Panc1 (cell line): ENCODE measurements around the genes TROAP, DNAJC22, SPATS2 and PRPF40B.

GRCh38 chr12:49189435-49189982 is 629 bp upstream of the TUBA1A start:
- RRBS, 2 experiments, result no CpG with 5 or more reads among the region's 10 CpGs

- RRBS, 2 experiments, result under 1 to 5% methylated on average over 19 to 23 of the region's 72 CpGs
Measured at GRCh38 chr12:49322798-49323802, at the start of gene TROAP. TROAP (plus strand) TSS chr12:49323255.

- RRBS, 2 experiments, result 1 to 19% methylated on average over 18 to 26 of the region's 88 CpGs
Measured at GRCh38 chr12:49344641-49345903, 1.6 kb upstream of the DNAJC22 start.

GRCh38 chr12:49346552-49347092 is at the start of gene DNAJC22:
DNAJC22 (plus strand) TSS chr12:49346888.
- RRBS, 2 experiments, result under 1 to 3% methylated on average over 5 of the region's 43 CpGs

DNA sequence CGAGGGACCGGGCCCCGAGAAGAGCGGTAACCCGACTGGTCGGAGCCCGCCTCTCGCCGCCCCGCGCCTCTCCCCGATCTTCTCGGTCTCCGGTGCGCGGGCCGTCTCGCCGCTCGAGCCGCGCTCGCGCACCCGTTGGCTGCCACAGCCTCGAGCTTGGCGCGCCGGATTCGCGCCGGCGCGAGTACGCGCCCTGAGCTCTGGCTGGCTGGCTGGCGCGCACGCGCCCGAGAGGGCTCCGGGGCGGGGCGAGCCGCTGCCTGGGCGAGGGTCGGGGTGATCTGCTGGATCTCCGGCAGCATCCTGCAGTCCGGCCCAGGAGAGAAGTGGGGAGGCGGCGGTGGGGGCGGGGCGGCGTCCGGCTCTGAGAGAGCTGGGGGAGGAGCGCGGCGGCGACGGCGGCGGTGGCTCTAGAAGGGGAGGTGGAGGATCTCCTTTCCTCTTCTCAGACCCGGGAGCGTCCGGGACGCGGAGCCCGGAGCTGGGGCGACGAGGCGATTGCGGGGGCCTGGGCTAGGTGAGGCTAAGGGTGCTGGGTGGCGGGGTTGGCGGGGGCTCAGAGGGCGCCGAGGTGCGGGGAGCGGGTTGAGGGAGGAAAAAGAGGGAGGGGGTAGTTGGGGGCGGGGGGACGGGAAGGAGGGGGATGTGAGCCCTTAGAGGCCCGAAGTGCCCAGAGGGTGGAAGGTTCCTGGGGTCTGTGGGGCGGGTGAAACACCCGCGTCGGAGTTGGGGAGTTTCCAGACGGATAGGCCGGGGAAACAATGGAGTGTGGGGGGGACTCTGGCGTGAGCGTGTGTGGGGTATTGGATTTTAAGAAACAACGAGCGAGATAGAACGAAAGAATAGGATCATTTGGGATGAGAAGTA is at the start of gene SPATS2:
SPATS2 (plus strand) TSS at position 392 of the 867 bp plus-strand sequence.
- RRBS, 2 experiments, result 1 to 4% methylated on average over 54 of the region's 92 CpGs

- RRBS, 2 experiments, result 87% methylated on average over 3 of the region's 31 CpGs; no CpG with 5 or more reads in 1 of the 2 experiments
Measured at GRCh38 chr12:49389147-49389736, 22.0 kb downstream of the SPATS2 start.

DNA sequence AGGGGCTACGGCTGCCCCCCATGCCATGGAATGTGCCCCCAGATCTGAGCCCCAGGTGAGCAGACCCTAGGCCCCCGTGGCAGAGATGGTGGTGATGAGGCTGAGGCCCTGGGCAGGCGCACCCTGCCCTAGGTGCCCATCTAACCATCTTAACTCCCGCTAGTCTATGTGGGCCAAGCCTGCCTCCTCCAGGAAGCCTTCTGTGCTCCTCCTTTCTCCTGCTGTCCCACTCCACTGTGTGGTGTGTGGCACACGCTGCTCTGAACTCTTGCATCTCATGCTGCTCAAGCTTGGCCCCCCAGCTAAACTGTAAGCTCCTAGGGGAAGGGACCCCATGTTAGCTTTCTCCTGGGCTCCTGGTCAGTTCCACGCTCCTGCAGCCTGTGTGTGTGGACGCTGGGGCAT is 12.0 kb downstream of the MCRS1 start:
- RRBS, 2 experiments, result no CpG with 5 or more reads among the region's 7 CpGs

DNA sequence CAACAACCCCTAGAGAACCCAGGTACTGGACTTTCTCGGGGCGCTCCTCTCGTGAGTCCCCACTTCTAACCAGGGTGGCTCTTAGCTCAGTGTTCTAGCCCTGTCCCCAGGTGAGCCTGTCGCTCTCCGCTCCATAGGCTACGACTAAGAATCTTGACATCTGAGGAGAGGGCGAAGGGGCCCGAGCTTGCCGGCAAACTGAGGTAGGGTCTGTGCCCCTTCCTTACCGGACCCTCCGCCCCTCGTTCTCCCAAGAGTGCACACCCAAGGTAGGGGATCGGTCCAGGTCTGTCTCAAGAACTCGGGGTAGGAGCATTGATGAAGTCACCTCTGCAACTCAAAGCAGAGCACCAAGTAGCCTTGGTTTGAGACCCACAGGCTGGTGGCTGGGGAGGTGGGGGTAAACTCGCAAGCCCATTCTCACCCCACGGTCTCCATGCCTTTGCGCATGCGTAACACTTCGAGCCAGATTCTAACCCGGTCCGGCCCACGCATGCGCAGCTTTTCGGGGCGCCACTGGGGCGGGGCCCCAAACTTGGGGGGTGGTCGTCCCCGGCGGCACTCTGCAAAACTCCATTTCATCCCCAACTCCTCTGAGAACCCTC is 420 bp downstream of the MCRS1 start:
- RRBS, 2 experiments, result under 1 to 4% methylated on average over 3 to 8 of the region's 29 CpGs

GRCh38 chr12:49576441-49577055 is 8.6 kb upstream of the MCRS1 start:
- RRBS, 2 experiments, result no CpG with 5 or more reads among the region's 2 CpGs

DNA sequence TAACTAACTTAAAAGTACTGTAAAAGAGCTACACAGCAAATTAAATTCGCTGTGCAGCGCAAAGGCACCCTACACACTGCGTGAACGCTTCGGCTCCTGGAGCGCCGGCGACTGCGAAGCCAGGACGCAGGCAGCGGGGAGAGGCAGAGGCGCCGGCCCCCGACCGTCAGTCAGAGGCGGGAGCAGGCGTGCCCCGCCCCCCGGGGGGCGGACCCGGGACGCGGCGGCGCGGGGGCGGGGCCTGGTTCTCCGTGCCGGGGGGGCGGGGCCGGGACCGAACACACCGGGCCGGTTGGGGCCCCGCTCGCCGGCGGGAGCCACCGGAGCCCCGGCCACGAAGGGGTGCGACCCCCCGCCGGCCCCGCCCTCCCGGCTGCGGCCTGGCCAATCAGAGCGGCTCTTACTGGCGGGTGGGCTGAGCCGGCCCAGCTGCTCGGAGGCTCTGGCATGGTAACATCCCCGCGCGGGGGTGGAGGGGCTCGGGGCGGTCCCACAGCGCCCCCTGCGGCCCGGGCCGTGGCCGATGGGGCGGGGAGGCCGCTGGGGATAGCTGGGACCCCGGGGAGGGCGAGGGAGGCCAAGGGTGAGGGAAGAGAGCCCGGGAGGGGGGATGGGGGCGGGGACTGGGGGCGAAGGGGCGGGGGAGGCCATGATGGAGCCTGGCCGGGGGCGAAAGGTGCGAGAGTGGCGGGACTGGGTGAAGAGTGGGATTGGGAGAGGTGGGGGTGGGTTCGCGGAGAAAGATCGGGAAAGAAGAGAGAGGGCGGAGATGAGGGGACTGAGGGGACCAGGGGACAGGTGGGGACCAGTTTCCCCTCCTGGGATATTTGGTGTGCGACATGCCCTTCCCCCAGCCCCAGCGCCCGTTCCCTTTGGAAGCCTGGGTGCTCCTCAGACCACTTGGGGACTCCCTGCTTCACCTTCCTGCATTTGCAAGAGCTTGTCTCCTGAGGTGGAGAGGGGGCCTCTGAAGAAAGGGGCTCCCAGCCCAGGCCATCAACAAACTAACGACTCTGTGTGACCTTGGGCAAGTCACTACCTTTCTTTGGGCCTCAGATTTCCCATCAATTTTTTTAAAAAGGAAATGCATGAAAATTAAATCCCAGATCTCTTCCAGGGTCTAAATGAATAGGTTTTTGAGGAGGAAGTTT is at the start of gene PRPF40B:
PRPF40B (plus strand) TSS at position 418 of the 1,151 bp plus-strand sequence.
- RRBS, 2 experiments, result 2 to 5% methylated on average over 42 to 44 of the region's 81 CpGs

DNA sequence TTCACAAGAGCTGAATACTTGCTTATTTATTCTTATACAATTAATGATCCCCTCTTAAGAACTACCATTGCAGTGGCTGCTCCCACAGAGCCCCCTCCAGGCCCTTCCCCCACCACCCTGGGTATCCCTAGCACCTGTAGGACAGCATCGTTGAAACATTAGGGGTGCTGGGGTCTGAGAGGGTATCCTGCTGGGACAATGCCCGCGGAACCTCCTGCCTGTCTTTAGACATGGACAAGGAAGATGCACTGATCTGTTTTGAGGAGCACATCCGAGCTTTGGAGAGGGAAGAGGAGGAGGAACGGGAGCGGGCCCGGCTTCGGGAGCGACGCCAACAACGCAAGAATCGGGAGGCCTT is 13.1 kb downstream of the PRPF40B start:
- RRBS, 2 experiments, result no CpG with 5 or more reads among the region's 12 CpGs

DNA sequence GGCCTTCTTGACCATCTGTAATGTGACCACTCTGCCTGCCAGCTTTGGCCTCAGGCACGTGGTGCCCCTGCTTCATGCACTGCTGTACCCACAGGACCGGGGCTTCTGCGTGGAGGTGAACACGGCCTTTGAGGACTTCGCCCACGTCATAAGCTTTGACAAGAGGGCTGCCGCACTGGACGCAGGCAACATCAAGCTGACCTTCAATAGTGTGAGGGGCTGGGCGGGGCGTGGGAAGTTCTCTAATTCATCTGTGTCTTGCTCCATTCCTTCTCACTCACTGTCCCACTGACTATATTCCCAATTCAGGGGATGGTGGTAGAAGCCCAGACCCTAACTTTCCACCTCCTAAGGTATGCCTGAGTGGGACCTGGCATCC is 18.4 kb downstream of the PRPF40B start:
- RRBS, 2 experiments, result no CpG with 5 or more reads among the region's 10 CpGs

DNA sequence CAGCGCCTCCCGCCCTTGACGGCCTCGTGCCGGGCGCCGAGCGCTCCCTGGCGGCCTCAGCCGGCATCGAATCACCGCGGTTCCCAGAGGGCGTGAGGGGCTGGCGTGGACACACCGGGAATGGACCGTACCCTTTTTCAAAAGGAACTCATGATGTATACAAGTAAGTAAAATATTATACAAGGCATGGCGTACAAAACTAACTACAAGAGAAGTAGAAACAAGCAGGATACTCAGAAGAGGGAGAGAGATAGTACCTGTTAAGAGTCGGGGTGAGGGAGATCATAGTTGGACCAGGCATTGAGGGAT is 426 bp upstream of the FMNL3 start:
- RRBS, 2 experiments, result 1 to 8% methylated on average over 12 of the region's 19 CpGs

GRCh38 chr12:49753182-49753381 is 11.7 kb downstream of the TMBIM6 start:
- RRBS, 2 experiments, result no CpG with 5 or more reads among the region's 3 CpGs

GRCh38 chr12:49795014-49795424 is 33.2 kb downstream of the NCKAP5L start:
- RRBS, 2 experiments, result no CpG with 5 or more reads among the region's 16 CpGs

DNA sequence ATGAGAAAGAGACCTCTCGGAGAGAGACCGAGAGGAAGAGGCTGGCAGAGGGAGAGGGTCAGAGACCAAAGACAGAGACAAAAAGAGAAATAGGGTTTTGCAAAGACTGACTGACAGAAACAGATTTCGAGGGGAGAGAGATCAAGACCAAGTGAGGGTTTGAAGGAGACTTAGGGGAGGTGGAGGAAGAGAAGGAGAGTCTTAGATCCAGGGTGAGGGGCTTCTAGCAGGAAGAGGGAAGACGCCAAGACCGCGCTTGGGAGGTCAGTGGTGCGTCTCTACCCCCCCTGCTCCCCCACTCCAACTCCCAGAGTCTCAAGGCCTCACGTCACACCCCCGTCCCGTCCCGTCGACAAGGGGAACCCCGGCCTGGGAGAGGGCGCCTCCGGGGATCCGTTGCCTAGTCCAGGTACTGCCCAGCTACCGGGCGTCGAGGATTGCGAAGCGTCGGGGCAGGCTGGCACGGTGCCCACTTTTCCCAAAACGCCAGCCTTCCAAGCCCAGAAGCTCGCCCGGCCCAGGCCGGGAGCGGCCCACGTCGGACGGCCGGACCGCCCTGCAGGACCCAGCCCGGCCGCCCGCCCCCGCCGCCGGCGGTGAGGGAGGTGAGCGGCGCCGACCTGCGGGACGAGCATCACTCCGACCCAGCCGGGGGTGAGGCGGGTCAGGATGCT is 804 bp upstream of the AQP5 start:
- RRBS, 2 experiments, result 92 to 93% methylated on average over 20 of the region's 48 CpGs

- RRBS, 2 experiments, result 18 to 36% methylated on average over 15 of the region's 59 CpGs
Measured at GRCh38 chr12:49966707-49967871, 5.4 kb downstream of the AQP5 start.

DNA sequence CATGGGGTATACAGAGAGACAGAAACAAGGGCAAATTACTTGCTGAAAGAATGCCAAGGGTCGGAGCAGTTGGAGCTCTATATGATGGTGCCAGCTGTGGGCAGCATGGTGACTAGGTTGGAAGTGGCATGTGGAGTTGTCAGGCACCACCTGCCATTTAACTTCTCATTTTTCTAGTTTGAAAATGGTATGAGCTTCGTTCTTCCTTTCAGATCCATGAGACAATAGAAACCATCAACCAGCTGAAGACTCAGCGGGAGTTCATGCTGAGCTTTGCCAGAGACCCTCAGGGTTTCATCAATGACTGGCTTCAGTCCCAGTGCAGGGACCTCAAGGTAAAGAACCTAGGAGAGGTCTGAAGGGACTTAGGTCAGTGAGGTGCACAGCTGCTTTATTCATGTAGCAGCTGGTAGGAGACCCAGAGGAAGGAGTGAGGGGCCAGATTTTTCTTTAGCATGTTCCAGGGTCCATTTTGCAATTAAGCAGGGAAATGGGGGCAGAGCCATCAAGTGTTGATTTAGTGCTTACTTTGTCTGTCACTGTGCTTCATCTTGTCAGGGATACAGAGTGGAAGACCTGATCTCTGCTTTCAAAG is 7.1 kb upstream of the GPD1 start:
- RRBS, 2 experiments, result no CpG with 5 or more reads among the region's 3 CpGs

DNA sequence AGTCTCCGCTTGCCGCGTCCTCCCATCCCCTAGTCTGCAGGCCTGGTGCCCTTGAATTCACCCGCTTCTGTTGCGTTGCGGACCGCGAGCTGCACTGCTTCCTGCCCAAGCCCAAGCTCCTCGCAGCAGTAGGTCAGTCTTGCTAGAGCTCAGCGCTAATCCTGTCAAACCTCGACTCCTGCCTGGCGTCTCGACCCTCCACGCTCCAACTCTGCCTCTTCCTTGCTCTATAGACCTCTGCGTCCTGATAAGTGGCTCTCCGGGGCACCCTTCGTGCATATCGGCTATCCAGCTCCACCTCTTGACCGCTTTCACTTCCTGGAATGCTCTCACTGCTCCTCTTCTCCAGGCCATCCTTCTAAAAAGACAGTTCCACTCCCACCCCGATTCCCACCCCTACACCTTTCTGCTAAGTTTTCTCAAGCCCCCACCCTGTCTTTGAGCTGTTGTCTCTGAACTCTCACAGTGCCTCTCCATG is 369 bp downstream of the COX14 start:
- RRBS, 2 experiments, result no CpG with 5 or more reads among the region's 20 CpGs

DNA sequence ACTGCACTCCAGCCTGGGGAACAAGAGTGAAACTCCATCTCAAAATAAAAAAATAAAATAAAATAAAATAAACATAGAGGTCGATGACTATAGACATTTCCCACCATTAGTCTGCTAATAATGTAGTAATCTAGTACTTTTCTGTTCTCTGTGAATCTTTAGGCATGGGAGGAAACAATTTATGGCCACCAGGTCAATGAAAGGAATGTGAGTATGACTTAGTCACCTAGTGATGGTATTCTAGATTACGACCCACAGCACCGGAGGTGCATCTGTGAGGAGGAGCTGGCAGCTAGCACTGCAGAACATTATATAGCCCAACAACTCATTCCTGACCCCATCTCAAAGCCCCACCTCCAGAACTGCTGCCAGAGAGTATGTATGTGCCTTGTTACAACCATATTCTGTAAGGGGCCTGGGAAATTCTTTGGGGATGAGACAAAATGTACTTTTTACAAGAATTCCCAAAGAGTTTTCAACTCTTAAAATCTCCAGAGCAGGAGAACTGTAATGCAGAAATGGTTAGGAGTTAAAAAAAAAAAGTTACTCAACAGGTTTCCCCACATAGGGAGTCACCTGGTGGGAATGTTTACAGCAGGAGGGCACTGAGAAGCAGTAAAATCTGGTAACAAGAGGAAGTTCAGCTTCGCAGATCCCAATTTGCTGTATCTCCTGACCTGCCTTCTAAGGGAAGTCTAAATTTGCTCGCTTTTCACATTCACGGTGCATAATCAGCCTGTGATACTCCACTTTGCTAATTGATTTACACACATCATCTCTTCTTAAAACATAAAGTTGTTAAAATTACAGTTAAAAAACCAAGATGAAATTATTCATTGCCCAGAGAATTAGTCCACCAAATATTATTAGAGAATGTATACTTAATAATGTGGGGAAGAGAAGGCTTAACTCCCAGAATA is 34.9 kb upstream of the CERS5 start:
- RRBS, 2 experiments, result no CpG with 5 or more reads among the region's 6 CpGs